ENCODE measurements around the gene RBM19.

- PRO-cap, result no peak
Observed at GRCh38 chr12:113380518-113380935, 22.1 kb downstream of the PLBD2 start.

- PRO-cap, result no peak
Observed at GRCh38 chr12:113765932-113766565, 200.1 kb downstream of the RBM19 start.

DNA sequence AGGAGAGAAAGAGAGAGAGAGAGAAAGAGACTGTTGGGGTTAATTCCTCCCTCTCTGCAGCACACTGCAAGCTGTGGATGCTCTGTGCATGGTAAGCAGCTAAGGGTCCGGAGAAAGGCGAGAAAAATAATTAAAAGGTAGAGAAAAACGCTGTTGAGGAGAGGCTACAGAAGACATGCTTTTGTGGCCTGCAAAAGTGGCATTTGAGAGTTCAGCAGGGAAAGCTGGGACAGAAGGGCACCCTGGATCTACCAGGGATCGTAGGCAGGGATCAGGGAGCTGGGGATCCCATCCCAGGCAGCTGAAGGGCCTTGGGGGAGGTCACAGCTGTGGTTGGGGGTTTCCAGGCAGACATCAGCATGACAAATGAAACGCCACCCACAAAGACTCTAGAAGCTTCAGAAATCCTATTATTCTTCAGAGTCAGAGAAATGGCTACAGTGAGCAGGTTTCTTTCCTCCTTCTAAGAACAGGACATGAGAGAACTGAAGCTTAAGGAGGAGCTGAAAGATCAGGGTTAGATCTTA, 104.5 kb downstream of the RBM19 start:
- PRO-cap, result no peak

DNA sequence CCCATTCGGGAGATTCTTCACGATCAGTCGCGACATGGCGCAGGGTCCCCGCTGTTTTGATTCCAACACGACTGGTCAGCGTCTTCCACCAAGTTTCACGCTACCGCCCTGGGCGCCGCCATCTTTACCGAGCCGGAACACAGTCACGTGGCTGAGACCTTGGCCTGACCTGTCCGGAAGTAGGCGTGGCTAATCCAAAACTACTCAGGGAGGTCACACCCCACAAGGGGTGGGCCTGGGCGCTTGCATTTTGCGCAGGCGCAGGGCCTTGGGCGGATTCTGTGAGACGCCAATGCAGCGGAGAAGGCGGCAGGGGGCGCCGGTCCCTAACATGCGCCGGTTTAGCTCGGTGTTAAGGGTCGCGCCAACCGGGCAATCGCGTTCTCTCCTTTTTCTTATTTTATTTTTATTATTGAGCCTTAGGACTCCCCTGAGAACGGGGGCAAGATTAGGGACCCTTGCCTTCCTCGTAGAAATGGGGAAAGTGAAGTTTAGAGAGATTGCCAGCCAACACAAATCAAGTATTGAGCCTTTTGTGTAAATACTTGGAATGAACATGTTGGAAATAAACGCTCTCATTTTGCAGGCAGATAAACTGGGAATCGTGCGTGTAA, at the start of gene RBM19:
Gene RBM19 (minus strand): TSS at position 134 of the 614 bp plus-strand sequence.
- PRO-cap, result bidirectional peak, plus-strand start at position 332 of the sequence, minus-strand start at position 126 of the sequence

GRCh38 chr12:114402897-114403581, 2.9 kb downstream of the TBX5 start:
- PRO-cap, result no peak

DNA sequence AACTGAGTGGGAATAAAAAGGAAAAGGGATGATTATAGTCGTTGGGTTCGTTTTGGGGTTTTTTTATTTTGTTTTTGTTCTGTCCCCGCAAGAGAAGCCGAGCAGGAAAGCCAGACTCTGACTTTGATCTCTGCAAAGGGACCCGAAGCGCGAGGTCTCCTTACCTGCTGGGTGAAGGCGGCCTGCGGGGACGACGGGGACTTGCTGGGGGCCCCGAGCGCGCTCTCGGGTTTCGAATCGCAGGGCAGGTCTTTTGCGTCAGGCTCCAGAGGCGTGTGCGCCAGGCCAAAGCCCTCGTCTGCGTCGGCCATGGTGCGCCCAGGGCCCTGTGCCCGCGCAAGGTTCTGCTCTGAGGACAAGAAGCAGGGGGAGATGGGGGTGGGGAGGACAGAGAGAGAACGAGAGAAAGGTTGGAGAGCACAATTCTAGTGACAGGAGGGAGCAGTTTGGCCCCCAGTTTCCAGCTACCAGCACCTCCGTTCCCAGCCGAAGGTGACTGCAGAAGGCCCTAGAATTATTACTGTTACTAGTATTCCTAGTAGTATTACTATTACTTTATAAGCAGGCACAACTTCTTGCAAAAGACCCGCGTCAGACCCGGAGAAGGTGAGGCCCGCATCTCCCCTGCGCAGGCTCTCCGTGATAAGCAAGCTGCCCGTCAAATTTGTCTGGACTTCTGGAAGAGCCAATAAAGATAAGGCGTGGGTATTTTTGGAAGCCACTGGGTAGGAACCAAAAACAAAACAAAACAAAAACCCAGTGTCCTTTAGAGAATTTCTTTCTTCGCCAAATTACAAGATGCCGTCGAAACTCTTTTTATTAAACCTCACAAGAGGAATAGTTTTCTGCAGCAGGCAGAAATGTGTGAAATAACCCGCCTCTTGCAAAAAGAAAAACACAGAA, 2.1 kb downstream of the TBX5 start:
- PRO-cap, result no peak

DNA sequence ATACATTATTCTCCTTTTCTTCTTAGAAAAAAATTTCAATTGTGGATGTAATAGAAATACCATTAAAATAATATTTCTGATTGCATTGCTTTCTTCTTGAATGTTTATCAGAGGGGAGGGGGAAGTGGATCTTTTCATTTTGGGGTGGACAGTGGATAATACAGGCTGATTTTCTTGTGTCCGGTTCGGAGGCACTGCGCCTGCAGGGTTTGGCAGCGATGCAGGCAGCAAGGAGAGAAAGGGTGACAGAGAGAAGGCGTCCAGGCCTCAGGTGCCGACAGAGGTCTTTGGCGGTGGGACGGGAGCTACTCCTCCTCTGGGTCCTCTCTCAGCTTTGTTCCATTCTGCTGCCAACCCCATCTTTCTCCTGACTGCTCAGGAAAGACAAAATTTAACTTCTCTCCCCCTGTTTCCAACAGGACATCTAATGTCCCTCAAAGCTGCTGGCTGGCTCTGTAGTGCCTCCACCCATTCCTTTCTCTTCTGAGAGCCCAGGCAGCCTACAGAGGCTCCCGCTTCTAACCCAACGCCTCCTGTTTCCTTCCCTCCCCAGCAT, 6.9 kb upstream of the TBX5 start:
- PRO-cap, result no peak

DNA sequence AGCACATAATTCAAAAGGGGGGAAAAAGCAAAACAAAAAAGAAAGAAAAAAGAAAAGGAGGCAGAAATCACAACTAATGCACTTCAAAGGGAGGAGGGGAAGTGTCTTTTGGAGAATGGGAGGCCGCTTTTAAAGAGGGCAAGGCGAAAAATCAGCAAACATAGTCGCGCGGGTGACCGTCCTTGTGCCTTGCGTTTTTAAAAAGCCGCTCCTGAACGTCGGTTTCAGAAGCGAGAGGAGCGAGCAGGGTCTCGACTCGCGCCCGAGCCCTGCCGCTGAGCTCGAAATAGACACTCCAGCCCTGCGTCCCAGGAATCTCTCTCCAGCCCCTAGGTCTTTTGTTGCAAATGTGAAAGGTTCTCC, 708 bp downstream of the TBX3 start:
- PRO-cap, result bidirectional peak, plus-strand start at position 227 of the sequence, minus-strand start at position 199 of the sequence

DNA sequence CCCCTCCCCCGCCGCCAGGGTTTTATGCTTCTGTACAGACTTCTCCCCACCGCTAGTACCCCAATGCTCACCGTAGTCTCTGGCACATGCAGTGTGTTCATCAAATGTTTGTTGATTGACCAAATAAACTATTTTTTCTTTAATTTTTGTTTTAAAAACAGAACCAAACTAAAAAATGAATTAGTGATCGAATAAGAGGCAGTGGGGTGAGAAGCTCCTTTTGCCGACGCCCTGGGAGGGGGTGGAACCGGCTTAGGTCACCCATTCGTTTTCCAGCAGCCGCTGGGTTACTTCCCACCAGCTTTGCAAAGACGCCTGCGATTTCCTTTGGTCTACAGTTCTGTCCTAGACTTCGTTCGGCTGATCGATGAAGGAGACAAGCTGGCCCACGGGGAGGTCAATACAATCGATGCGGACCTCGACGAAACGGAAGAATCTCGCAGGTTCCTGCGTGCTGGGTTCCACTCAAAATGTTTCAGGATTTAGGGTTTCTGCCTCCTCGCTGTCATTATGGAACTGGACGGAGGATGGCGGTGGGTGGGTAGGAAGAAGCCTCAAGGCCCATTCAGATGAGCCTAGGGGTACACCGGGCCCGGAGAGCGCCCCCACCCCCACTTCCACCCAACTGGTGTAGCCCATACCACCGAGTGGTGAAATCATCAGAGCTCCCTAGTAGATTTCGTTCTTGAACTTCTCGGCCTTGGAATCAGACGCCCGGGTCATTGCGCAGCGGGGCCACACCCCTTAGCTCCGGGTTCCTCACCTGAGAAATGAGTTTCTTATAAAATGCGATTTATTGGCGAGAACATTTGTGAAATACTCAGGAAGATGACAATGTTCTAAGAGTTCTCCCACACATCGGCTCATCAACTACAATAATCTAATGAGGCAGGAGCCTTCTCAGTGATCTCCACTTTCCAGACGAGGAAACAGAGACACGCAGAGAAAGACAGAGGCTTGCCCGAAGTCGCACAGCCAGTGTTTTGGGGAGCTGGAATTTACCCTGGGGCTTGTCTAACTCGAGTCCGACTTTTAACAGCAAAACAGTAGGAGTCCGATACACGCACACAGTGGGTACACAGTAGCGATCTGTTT, 13.2 kb upstream of the TBX3 start:
- PRO-cap, result no peak

DNA sequence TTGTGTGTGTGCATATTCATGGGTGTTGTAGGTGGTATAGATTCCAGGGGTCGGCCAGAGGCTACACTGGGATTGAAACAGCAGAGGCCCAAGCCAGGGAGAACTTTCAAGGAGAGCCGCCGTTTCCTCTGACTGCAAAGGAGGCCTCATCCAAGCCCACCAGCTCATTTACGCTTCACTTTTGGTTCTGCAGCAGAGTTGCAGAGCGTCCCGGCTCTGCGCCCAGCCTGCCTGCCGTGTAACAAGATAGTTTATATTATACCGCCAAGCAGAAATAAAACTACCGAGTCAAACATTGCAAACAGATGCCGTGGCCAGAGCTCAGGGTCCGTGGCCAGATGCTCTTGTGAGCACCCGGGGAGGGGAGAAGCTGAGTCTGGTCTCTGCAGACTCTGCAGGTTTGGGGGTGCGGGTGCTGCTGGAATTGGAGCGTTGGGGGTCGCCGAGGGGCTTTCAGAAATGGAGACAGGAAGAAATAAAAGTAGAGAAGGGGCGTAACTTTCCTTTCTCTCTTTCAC, 60.7 kb upstream of the TBX3 start:
- PRO-cap, result no peak

DNA sequence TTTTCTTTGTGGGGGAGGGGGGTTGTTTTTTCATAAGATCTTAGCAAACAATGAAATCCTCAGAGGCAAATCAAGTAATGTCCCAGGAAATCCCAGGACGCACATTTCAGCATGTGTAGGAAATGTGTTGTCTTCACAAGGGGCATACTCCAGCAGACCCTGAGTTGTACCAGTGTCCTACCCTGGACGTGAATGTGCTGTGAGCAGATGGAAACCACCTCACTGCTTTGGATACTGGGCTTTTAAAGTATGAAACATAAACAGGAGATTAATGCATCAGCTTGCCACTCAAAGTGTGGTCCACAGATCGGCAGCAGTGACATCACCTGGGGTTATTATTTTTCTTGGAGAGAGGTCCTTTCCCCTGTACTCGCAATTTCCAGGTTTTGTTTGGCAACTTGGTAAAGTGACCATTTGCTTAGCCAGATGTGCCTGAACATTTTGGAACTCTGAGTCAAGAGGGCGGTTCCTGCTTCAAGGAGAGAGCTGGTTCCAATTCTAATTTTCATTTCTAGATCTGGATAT, 236.7 kb upstream of the TBX3 start:
- PRO-cap, result no peak

DNA sequence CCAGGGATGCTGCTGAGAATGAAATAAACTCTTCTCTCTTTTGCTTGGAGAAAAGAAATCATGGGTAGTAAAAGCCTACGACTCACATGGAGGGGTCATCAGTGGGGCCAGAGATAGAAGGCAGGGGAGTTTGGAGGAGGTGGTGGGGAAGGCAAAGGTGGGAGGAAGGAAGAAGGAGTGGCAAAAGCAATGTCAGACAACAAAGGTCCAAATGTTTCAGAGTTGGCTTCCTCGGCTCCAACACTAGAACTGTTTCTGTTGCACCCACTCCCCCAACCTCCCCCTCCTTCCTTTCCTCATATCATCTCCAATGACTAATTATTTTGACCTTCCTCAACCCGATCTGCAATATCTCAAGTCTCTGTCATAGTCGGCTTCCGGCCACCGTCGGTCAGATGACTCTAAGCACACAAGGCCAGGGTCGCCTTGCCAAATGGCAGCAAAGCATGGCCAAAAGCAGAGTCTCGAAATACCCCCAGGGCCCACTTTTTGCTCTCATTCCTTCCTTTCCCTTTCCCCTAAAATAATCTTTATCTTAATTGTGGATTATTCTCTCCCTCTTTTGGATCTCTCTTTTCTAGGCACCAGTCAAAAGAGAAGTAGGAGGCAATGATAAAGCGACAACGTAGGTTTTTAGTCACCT, 637.0 kb upstream of the TBX3 start:
- PRO-cap, result no peak

DNA sequence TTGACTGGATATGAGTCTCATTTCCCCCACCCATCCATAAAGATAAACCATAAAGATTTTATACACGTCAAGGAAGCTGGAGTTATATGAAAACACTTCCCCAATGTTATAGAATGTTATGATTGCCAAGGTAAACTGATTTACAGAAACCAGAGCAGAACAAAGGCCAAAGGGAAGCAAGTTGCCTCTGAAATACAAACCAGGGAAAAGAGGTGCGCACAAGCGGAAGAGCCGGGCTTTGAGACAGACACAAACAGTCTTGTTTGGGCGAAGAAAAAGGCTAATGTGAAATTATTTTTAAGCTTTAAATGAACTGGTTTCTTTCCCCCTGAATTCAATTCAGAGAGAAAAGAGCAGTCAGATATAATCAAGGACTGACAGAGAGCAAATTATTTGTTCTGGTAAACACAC, 536.7 kb downstream of the MED13L start:
- PRO-cap, result no peak

DNA sequence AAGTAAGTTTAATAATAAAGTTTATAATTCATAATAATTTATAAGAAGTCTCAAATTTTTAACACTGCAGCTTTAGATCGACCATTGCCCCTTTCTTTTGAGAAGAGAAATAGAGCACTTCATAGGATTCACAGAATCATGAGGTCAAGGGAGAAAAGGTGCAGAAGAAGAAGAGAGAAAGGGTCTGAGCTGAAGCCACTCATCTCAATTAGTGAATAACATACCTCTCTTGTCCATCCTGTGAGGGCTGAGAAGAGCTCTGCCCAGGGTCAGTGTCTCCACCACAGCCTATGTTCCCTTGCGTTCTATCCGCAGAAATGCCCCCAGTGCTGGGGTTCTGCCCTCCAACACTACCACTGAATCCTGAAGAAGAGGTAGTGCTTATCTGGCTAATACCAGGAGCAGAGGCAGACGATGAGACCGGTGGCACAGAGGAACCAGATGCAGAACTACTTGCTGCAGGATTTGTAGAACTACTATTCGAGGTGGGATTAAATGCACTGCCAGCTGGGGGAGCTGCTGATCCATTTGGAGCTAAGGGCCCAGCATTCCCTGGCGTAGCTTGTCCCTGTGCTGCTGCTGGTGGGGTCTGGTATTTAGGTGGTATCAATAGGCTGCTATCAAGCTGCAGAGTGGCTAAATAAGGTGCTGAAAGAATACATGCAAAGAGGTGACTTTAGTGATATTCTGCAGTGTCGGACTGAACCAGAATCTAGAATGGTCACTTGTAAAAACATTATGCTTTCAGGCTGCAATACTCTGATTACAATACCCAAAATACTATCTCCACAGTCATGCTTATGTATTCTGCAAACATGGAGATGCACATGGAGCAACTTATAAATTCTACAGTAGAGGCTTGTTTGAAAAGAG, 294.4 kb downstream of the MED13L start:
- PRO-cap, result no peak

DNA sequence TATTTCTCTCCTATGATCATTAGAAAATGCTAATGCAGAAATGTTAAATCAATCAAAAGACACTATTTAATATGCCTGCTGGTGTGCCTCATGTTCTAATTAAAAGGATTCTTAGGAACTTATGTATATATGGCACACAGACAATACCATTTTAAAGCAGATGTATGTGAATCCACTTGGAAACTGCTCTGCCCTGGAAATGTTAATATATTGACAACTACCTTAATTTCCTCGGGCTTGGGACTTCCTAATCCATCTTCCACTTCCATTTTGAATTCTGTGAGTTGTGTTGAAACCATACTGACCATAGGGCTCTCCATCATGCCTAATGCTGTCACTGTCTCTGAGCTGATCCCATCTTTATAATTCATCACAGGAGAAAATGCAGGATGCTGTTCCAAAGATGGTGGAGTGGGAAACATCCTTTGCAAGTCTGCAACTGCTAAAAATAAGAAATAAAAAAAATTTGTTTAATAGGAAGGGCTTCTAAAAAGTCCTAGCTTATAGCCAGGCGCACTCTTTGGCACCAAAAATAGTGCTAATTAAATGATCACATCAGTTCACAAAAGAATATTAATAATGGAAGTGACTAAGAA, 280.6 kb downstream of the MED13L start:
- PRO-cap, result no peak

DNA sequence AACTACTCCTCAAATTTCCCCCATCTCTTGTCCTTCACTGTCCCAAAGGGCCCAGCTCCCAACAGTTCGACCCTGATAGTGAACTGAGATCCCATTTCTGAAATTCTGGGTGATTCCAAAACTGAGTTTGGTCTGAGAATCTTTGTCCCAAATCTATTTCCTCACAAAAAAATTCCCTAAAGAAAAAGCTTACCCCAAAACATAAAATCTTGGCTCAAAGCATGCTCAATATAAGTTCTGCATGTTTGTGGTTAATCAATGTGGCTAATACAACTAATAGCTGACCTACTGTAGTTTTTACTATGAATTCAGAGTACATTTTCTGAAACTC, 133.2 kb downstream of the MED13L start:
- PRO-cap, result no peak

GRCh38 chr12:116318023-116319227, 40.9 kb upstream of the MED13L start:
- PRO-cap, result unidirectional peak, plus-strand start at chr12:116318879

DNA sequence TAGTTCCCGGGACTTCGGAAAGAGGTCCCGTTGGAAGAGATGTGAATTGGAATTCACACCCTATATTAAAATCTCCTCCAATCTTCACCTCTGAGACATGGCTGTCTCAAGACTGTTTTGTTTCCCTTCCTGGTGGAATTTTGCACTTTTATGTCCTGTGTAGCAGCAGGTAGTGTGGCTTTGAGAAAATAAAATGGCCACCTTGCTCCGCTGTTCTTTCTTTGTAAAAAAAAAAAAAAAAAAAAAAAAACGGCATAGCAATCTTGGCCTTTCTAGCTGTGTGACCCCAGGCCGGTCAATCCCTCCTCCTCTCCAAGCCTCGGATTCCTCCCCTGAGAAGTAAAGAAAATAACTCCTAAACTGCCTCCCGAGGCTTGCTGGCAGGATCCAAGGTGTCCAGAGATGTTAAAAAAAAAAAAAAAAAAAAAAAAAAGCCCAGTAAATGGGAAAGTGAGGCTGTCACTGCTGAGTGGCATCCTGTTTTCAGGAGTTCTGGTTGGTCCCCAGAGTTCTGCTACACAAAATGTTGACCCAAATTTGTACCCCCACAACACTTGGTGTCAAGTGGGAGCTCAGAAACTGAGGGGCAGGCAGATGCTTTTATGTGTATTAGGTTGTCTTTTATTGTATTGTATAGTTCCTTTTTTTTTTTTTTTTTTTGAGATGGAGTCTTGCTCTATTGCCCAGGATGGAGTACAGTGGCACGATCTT, 23.9 kb upstream of the MAP1LC3B2 start:
- PRO-cap, result no peak

DNA sequence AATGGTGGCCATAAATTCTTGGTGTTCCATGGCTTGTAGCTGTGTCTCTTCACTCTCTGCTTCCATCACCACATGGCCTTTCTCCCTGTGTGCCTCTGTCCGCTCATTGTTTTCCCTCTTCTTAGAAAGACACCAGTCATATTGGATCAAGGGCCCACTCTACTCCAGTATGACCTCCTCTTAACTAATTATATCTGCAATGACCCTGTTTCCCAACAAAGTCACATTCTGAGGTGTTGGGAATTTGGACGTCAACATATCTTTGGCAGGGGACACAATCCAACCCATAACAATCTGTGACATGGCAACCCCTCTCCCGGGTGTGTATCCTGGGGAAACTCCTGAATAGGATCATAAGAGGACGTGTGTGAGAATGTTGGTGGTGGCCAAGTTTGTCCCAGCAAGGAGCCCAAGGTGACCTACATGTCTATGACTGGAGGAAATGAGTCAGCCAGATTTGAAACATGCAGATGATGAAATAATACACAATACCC, 7.4 kb upstream of the MAP1LC3B2 start:
- PRO-cap, result no peak

DNA sequence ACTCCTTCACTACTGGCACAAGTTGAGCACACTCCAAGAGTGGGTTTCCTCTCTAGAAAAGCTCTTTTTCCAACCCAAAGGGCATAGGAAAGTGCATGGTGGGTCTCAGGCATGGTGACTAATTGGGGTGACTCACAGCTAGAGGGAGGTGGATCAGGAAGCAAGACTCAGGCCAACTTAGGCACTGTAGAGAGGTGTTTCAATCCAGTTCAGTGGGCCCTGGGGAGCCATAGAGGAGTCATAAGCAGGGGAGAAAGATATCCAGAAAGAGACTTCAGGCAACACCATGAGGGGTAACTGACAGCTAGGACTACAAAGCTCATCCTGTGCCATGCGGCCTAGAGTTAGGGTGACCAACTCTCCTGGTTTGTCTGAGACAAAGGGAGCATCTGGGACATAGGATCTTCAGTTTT, 42.4 kb downstream of the MAP1LC3B2 start:
- PRO-cap, result no peak